ENCODE results near the genes YWHAQ and KLF11.

DNA sequence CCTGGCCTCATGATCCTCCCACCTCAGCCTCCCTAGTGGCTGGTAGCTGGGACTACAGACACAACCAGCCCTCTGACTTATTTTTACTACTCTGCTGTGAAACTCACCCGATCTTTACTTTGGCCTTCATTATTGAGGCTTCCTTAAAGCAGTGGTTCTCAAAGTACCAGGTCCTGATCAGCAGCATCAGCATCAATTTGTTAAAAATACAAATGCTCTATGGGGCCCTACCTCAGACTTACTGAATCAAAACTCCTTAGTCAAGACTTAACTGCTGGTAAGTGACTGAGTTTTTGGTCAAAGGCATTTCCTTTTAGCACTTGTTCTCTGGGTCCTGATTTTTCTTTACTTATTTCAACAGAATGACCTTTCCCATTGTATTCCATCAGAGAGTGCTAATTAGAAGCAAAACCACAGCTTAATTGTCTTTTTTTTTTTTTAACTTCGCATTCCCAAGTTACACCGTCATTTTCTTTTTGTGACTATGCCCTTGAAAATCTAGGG is 18.4 kb upstream of the ADAM17 start:
- PRO-cap, result no peak

DNA sequence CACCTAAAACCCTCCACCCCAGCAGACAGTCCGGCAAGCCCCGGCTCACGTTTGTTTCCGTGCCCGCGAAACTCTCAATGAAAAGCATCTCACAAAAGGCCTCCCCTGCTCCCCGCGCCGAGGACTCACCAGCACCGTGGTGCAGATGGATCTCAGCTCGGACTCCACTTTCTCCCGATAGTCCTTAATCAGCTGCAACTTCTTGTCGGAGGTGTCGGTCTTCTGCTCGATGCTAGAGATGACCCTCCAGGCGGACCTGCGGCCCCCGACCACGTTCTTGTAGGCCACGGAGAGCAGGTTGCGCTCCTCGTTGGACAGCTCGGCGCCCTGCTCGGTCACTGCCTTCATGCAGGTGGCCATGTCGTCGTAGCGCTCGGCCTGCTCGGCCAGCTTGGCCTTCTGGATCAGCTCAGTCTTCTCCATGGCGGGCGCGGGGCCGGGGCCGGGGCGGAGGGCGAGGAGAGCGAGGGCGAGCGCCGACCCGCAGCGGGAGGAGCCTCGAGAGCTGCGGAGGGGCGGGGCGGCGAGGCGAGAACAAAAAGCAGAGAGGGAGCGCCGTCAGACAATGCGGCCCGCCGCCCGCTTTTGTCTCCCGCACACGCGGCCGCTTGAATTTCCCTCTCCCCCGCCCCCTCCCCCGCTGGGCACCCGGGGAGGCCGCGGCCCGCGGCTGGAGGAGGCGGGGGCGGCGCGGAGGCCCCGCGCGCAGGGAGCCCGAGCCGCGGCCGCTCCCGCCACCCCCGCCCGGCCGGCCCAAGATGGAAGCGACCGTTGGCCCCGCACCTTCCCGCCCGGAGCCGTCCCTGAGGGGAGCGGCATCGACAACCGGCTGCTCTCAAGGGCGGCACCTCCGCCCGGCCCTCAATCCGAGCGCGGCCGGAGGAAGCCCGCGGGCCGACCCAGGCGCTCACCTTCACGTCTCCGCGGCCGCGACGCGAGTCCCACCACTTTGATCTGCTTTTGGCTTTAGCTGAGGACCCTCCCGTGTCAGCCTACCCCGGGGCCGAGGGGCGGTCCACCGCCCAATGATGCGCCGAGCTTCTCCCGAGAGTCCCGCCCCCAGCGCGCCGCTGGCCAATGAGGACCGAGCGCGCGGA is at the start of gene YWHAQ:
Gene YWHAQ, minus strand, starts transcription at position 968 of the 1,097 bp plus-strand sequence.
- PRO-cap, result bidirectional peak, plus-strand start at position 537 of the sequence, minus-strand start at position 393 of the sequence; bidirectional peak, plus-strand start outside the sequence, minus-strand start at position 940 of the sequence

DNA sequence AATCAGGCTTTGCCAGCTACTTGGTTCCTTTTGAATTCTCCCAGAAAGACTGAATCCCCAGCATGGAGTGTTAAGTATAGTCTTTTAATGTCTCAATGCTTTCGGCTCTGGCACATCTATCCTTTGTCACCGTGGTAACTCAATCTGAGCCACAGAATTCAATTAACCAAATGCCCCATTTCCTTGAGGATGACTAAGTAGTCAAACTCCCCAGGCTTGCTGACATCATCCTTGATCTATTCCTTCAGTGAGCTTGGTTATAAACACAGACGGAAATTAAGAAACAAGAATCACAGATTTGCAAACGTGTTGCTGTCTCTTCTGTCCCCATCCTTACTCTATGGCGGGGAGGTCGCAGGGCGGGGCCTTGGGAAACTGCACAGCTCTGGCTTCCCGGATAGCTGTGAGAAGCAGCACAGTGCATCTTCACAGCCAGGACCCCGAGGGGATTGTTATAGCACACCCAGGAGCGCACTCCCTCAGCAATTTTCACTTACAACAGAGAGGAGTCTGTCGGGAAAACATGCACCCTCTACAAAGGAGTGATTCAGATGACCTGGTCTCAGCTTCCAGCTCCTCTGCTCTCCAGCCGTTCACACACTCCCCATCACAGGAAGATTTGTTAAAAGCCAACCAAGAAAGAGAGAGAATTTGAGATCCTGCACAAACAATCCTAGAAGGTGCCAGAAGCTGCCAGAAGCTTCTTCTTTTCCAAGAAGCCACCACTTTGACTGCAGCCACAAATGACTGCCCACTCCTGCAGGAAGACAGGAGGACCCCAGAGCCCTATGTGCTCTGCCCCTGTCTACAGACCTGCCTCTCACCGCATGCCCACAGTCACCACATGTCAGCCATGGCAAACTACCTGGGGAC is 44.8 kb upstream of the YWHAQ start:
- PRO-cap, result no peak

GRCh38 chr2:9702842-9703319 is 72.1 kb upstream of the YWHAQ start:
- PRO-cap, result no peak

DNA sequence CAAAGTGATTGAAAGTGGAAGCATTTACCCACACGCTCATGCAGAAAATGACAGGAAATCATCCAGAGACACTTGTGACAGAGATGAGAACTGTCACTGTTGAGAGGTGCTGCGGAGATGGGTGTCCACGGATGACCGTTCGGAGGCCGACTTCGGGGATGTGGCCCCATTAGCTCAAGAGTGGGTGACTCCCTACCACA is 81.4 kb upstream of the YWHAQ start:
- PRO-cap, result no peak

DNA sequence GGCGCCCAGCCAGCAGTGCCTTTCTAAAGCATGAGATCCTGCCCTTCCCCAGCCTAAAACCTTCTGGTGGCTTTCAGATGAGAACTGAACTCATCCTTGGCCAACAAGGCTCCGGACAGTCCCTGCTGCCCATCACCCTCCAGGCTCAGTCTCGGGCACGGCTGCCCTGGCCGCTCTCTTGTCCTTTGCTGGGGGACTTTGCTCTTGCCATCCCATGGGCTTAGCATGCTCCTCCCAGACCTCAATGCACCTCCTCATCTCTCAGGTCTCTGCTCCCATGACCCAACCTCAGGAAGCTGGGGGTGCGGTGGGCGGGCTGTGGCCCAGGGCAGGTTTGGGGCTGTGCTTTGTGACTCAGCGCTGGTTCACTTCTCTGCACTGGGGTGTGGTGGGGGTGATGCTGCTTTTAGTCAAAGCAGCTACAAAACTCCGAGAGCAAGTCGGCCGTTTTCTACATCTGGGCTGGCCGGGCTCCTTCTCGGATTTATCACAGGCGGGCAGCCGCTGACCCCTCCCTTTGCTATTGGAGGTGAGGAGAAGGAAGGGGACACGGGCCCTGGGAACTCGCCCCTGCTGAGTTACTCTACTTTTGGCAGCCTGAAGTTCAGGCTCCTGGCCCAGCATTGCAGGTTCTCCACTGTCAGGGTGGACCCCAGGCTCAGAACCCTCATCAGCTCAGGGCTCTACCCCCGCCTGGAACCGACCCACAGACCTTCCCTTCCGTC is 90.7 kb upstream of the TAF1B start:
- PRO-cap, result no peak

- PRO-cap, result no peak
These were observed 77.6 kb upstream of the TAF1B start for GRCh38 chr2:9765674-9766025.

GRCh38 chr2:9767705-9768692 is 75.3 kb upstream of the TAF1B start:
- PRO-cap, result no peak

GRCh38 chr2:9770193-9771477 is 72.6 kb upstream of the TAF1B start:
- PRO-cap, result no peak

- PRO-cap, result no peak
These were observed 27.1 kb downstream of the TAF1B start for GRCh38 chr2:9870371-9870723.

GRCh38 chr2:9985791-9986184 is 34.3 kb downstream of the GRHL1 start:
- PRO-cap, result no peak

- PRO-cap, result no peak
These were observed 39.8 kb upstream of the KLF11 start for GRCh38 chr2:10003432-10004061.

- PRO-cap, result bidirectional peak, plus-strand start at chr2:10043572, minus-strand start at chr2:10043349; bidirectional peak, plus-strand start at chr2:10043743, minus-strand start at chr2:10043734; bidirectional peak, plus-strand start at chr2:10043792, minus-strand start at chr2:10043795; bidirectional peak, plus-strand start at chr2:10044046, minus-strand start at chr2:10043972
These were observed at the start of gene KLF11 for GRCh38 chr2:10043495-10044119. Gene KLF11, plus strand, starts transcription at chr2:10043550.

- PRO-cap, result no peak
These were observed 3.2 kb downstream of the CYS1 start for GRCh38 chr2:10077009-10077447.

GRCh38 chr2:10297995-10298261 is 4.8 kb upstream of the HPCAL1 start:
- PRO-cap, result no peak

DNA sequence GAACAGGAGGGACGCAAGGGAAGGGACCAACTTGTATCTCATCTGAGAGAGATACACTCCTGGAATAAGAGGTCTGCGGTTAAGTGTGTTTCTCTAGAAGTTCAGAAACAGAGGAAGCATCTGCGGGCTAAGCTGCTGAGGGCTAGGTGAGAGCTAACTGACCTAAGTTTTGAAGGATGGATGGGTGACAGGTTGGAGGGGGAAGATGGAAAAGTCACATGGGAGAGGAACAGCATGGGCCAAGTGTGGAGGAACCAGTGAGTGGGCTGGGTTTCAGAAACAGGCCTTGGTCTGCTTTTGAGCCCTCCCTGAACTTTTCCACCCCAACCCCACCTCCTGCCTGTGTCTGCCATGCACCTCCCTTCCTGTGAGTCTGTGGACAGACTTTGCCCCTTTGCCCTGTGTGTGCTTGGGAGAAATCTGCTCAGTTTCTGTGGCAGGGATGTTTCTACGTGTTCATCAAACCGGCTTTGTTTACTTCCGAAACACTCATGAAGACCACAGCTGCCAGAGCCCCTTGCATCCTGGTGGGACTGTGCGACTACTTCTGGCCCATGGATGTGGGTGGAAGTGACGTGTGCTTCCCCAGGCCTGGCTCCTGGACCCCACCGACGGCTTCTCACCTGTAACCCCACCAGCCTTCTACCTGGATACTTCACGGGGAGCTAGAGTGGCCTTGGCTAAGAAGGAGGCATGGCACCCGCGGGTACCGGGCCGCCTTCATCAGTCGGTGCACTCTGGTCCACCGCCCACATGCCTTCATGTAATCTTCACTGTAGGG is 1.6 kb upstream of the HPCAL1 start:
- PRO-cap, result no peak

- PRO-cap, result no peak
These were observed 5.7 kb downstream of the HPCAL1 start for GRCh38 chr2:10308475-10308767.

DNA sequence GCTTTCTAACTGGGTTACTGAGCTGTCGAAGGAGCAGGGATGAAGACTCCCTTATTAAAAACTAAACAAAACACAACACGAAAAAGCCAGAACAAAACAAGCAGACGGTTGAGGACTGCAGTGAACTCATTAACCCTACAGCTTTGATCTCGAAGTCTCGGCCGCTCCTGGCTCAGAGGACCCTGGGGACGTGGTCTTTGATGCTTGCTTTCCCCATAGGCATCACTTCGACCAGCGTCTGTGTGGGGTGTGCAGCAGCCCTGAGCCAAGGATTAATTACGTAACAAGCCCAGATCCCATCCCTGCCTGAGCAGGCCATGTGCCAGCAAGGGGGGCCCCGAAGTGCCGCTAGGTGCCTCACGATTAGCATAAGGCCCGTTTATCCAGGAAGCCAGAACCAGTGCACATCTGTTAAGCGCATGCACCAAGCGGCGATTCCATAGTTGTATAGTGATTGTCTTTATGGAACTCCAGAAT is 41.4 kb downstream of the HPCAL1 start:
- PRO-cap, result no peak

- PRO-cap, result no peak
These were observed 49.9 kb downstream of the HPCAL1 start for GRCh38 chr2:10352486-10353150.

GRCh38 chr2:10400121-10400969 is 47.8 kb downstream of the ODC1 start:
- PRO-cap, result no peak

Data from endothelial cell (in vitro differentiated cells).